HT1080 (cell line): ENCODE results near the genes FOXL2, PRR23C and TFDP2.

DNA sequence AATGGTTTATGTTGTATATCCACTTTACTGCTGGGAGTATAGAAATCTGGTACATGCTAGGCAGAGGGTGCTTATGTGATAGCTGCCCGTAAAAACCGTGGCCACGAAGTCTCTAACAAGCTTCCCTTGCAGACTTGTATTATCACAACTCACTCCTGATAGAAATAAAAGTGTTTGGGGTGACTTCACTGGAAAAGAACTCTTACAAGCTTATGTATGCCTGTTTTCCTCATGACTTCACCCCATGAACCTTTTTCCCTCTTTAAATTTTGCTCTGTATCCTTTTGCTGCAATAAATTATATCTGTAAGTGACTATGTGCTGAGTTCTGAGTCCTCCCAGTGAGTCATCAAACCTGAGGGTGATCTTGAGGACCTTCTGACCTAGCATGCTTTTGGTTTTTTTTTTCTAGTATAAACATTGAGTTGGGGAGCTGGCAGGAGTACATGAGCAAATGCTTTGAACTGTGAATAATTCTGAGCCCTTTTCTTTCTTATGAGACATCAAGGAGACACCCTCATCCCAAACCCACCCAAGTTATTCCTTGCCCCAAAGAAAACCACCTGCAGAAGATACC, 85.7 kb downstream of the FAIM start:
RAMPAGE:
- cytosol, long total RNA, result no peak
- long total RNA, result no peak
- nucleus, long total RNA, result no peak

DNA sequence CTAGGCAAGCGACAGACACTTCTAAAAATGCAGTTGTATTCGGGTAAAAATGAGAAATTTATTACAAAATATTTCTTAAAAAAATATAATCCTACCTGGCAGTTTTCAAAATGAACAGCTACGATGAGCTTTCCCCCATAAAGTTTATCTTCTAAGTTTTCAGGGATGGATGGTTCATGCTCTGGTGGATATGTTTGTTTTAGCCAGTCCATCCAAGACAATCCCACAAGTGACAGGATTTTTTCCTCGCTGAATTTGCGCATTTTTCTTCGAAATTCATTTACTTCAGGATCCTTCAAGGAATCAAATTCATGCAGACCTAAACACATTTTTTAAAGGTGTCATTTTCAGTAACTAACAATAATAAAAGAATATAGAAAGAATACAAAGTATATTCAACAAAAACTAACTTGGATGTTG, 92.3 kb downstream of the PIK3CB start:
RAMPAGE:
- cytosol, long total RNA, result no peak
- long total RNA, result no peak
- nucleus, long total RNA, result no peak

GRCh38 chr3:138759039-138759504, 75.7 kb downstream of the PIK3CB start:
RAMPAGE:
- cytosol, long total RNA, result no peak
- long total RNA, result no peak
- nucleus, long total RNA, result no peak

DNA sequence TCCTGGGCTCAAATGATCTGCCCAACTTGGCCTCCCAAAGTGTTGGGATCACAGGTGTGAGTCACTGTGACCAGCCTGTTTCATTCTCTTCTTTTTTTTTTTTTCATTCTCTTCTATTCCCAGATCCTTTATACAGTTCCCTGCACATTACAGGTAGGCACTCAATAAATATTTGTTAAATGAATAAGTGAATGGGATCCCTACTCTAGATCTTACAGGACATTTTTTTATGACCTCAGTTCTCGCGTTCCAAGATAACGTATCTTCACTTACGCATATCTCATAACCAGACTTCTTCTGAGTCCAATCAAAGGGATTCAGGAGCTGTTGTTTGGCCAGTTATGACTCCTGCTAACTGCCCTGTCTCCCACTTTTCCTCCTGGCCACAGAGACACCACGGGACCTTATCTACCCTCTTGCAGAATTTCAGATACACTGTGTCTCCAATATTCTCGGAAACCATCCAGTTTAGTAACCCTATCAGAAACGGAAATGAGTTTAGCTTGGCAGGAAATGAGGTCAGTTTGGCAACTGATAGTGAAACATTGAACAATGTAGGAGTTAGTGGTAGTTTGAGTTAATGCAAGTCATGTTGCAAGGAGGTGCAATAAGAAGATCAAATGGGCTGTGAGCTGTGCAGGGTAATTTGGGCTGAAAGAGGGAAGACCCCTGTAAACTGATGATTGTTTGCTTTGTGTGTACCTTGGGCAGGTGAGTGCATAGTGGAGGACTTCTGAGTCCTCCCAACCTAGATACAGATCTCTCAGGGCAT, 41.0 kb upstream of the PIK3CB start:
RAMPAGE:
- cytosol, long total RNA, result no peak
- long total RNA, result no peak
- nucleus, long total RNA, result no peak

DNA sequence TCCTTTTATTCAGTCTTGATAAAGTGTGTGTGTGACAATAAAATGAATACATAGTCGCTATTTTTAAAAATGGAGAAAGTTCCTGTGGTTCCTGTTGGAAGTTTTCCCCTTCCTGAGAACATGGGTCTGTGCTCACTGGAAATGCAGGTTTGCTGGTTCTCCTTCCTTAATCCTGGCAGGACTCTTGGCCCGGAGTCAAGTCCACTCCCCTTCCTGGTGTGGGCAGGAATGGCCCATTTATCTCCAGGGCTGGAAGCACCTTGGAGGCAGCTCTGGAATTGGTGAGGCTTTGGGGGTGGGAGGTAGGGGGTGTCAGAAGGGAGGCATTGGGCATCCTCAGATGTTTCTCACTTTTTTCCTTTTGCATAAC, 30.1 kb downstream of the FOXL2 start:
RAMPAGE:
- cytosol, long total RNA, result no peak
- long total RNA, result no peak
- nucleus, long total RNA, result no peak

GRCh38 chr3:138946616-138947534, at the start of gene FOXL2:
TSS of gene FOXL2 (minus strand) at chr3:138947137.
RAMPAGE:
- cytosol, long total RNA, result no peak
- long total RNA, result no peak
- nucleus, long total RNA, result no peak

RAMPAGE:
- cytosol, long total RNA, result no peak
- long total RNA, result no peak
- nucleus, long total RNA, result no peak
Measured at GRCh38 chr3:139044748-139044952, at the start of gene PRR23C. TSS of gene PRR23C (minus strand) at chr3:139044892.

GRCh38 chr3:139373516-139374053, 15.9 kb downstream of the COPB2 start:
RAMPAGE:
- cytosol, long total RNA, result no peak
- long total RNA, result no peak
- nucleus, long total RNA, result no peak

RAMPAGE:
- cytosol, long total RNA, result no peak
- long total RNA, result no peak
- nucleus, long total RNA, result no peak
Measured at GRCh38 chr3:139538722-139539204, 779 bp downstream of the RBP1 start.

DNA sequence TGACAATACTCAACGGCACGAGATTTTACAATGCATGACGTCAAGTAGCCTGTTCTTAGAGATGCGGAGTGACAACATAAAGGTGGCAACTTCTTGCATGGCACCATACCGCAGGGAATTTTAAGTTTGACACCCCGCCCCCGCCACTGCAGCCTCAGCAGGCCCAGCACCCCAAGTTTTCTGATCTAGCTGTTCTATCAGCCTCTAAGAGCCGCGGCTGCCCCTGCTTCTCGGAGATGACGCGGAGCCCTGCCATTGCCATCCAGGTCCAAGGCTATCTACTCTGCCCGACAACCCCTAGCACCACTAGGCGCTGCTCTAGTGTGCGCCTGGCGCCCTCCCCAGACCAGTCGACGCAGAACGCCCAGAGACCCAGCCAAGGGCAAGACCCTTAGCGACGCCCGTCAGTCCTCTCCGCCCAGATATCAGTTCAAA, 591 bp upstream of the CLSTN2 start:
RAMPAGE:
- cytosol, long total RNA, result no peak
- long total RNA, result no peak
- nucleus, long total RNA, result no peak

DNA sequence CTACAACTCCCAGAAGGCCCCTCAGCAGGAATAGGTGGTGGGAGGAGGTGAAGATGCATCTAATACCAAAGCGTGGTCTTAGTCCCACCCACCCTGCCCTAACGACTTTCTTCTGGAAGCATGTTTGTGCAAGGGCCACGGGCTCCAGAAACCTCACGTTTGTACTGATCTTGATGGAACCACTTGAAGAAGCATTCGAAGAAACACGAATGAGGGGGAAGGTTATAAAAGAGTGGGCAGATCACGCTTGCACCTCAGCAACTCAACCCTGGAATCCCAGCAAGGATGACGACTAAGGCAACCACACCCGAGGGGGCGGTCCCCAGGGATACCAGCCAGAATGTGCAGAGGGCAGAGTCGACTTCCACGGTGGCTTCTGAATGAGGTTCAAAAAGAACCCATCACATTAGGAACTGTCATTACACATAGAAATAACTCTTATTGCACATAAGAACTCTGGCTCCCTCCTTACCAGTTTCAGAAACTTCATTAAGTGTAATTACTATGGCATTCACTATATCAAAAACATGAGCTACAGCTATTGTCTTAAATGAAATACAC, 10.5 kb upstream of the SLC25A36 start:
RAMPAGE:
- cytosol, long total RNA, result no peak
- long total RNA, result no peak
- nucleus, long total RNA, result no peak

DNA sequence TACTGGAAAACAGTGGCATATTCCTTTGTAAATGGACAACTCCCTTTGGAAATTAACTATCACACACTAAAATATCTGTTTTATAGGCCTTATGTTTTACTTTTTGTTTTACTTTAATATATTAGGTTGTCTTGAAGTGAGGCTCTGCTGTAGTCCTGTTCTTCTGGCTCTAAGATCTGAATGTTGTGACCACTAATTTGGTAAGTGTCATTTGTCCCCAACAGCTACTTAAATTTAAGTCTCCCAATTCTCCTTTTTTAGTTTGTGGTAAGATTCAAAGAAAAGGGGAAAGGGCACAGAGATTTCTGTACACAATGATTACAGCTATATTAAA, 1.4 kb downstream of the ZBTB38 start:
RAMPAGE:
- cytosol, long total RNA, result no peak
- long total RNA, result no peak
- nucleus, long total RNA, result no peak

DNA sequence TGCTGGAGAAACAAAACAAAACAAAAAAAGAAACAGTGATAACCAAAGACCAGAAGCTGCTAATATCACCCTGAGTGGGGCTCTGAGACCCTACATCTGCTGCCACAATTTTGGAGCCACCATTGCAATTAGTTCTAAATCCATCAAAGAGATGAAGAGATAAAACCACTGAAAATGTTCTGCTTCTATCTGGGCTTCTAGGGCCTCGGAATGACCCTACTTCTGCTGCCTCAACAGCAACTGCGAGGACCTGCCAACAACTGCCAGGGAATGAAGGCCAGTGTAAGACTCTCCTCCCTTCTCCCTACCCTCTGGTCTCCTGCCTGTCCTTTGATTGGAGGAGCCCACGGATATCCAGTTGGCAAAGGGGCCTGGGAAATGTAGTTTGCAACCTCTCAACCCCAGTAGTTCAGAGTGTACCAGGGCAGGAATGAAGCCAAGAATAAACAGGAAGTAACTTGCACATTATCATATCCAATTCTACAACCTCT, 91.4 kb upstream of the RNF7 start:
RAMPAGE:
- cytosol, long total RNA, result no peak
- long total RNA, result no peak
- nucleus, long total RNA, result no peak

DNA sequence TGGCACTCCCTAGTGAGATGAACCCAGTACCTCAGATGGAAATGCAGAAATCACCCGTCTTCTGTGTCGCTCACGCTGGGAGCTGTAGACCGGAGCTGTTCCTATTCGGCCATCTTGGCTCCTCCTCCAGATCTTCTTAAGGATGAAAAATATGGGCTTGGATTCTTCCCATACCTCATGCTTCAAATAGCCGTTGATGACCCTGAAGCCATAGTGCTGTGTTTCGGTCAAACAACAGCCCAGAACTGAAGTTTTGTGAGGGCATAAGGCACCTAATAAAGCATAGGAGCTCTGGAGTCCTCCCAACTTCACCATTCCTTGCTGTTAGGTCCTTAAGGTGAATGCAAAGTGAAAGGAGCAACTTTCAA, 198 bp upstream of the GRK7 start:
RAMPAGE:
- cytosol, long total RNA, result no peak
- long total RNA, result no peak
- nucleus, long total RNA, result no peak

DNA sequence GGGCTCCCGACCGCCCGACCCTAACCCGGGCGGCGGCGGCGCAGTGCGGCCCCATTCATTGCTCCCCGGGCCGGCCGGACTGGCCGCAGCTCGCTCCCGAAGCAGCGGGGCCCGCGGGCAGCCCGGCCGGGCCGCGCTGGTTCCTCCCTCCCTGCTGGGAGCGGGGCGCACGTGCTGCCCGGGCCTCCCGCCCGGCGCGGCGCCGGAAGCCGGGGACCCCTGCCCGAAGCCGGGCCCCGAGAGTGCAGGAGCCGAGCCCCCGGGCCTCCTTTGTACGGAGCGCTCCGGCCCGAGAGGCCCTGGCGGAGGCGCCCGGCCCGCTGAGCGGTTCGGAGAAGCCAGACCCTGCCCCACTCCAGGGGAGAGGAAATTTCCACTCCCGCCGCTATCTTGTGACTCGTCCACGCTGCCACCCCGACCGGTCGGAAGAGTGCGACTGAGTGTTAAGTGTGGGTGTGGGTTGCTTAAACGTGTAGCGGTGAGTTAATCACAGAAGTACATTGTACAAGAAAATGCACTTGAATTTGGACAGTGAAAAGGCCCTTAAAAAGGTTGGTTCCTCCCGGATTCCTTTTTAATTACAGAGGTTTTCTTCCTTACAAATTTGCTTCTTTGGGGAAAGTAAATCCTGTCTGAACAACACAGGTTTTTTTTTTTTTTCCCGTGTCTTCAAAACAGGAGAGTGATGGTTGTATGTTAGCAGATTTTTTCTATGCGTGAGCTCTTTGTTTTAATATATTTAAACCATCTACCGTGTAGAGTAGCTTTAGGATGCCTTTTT, 759 bp downstream of the ATP1B3 start:
RAMPAGE:
- cytosol, long total RNA, result no peak
- long total RNA, result no peak
- nucleus, long total RNA, result no peak

DNA sequence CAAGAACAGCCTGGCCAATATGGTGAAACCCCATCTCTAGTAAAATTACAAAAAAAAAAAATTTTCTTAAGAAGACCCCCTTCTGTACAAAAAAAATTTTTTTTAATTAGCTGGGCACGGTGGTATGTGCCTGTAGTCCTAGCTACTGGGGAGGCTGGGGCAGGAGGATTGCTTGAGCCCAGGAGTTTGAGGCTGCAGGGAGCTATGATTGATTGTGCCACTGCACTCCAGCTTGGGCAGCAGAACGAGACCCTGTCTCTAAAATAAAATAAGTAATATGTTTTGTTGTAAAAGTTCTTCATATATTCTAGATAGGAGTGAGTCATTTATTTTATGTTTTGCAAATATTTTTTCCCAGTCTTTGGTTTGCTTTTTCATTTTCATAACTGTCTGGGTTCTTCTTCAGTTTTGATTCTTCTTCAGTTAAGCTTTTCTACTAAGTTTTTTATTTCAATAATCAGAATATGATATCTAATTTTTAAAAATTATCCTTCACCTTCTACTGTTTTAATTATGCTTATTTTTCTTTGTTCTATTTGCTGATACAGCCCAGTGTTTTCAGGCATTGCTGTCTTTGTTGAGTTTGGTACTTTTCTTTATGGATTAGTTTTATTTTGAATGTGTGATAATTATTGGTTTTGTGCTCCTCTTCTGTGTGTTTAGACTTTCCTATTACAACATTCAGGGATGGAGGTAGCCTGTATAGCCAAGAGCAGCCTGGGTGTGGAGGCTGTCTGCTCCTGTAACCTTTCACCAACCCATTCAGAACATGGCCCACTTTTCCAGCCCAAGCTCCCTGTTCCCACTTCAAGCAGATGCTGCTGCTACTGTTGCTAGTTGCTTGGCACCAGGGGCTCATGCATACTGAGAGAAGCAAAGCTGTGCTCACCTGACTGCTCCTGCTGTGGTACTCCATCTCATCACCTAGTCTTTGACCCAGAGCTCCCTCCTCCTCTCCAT, 20.1 kb downstream of the ATP1B3 start:
RAMPAGE:
- cytosol, long total RNA, result no peak
- long total RNA, result no peak
- nucleus, long total RNA, result no peak

DNA sequence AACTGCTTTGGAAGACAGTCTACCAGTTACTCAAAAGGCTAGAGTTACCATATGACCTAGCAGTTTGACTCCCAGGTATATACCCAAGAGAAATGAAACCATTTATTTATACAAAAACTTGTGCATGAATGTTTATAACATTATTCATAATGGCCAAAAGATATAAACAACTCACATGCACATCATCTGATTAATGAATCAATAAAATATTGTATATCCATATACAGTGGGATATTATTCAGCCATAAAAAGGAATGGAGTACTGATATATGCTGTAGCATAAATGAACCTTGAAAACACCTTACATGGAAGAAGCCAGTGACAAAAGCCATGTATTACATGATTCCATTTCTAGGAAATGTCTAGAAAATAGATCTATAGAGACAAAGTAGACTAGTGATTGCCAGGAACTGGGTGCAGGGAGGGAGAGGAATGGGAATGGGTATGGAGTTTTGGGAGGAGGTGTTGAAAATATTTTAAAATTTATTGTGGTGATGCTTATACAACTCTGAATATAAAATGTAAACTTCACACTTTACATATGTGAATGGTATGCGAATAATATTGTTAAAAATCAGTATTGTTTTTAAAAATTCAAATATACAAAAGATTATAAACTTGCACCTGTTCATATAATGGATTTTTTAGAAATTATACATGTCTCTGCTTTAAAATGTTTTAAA, 22.4 kb downstream of the ATP1B3 start:
RAMPAGE:
- cytosol, long total RNA, result no peak
- long total RNA, result no peak
- nucleus, long total RNA, result no peak

GRCh38 chr3:141927256-141928299, 51.1 kb downstream of the ATP1B3 start:
RAMPAGE:
- cytosol, long total RNA, result no peak
- long total RNA, result no peak
- nucleus, long total RNA, result no peak

DNA sequence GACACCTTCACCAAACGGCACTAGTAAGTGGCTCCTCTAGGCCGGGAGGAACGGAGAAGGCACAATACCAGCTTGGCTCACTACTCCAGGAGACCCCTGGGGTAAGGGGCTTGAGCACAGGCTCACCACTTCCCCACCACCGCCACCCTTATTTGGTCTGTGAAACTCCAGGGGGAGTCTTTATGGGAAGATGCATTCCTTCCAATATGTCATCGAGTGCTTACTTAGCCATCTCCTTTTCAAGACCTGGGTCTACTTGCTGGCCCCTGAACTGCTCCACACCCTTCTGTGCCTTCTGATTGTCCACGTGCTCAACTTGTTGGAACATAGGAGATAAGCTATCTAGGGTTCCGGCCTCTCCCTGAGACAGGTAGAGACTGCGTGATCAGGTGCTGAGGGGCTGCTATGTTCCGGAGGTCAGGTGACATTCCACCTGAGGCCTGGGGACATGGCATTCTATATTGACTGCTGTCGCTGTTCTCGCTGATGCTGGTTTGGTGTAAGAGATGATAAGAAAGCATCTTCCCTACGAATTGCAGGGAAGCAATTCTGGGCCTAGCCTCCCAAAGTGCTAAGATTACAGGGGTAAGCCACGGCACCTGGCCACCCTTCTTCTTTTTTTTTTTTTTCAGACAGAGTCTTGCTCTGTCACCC, 65.5 kb downstream of the ATP1B3 start:
RAMPAGE:
- cytosol, long total RNA, result no peak
- long total RNA, result no peak
- nucleus, long total RNA, result no peak

DNA sequence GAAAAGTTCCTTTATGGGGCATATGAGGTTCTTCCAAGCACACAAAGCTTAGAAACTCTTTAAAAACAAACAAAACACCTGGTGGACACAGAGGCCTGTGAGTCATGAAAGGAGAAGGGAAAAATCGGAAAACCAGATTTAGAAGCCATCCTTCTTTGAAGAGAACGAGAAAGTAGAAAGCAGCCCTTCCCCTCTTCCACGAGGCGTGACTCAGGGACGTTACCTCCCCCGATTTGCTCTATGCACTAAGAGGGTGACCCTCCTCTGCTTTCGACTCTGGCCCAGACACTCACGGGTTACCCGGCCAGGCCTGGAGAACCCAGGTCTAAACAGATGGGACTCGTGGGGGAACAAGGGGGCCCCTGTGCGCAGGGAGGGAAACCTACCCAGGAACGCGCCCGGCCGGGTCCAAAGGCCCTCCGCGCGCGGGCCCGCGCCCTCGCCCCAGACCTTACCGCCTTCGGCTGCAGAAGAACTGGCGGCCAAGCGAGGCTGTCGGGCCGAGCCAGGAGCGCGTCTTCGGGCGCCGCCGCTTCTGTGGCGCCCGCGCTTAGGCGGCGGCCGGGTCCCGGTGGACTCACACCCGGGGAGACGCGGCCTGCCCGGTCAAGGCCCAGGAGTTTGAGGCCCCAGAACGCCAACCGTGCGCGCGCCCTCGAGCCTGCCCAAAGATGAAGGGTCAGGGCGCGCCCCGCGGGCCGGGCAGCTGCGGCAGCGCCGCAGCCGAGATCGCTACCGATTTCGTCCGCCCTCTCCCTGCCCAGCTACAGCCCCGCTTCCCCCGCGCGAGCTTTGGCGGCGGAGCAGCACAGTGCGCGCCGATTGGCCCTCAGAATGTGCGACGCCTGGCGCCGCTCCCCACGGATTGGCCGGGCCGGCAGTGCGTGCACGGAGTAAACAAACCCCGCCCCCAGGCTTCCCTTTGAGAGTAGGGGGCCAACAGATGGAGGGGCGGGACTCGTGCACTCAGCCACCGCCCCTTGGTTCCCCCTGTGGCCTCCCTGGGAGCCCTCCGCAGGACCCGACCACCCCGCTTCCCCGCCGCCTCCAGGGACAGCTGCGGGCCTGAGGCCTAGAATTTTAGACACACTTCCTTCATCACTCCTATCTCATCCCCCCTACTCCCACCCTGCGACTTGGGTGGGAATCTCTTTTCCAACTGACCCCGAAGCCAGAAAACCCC, at the start of gene TFDP2:
Gene TFDP2 (minus strand): TSS at position 817 of the 1,183 bp plus-strand sequence.
RAMPAGE:
- cytosol, long total RNA, result no peak
- long total RNA, result no peak
- nucleus, long total RNA, result no peak